Pericardium (tissue), 1 donor: ENCODE data around the genes SLC29A4, ZNF853 and ZNF12.

DNA sequence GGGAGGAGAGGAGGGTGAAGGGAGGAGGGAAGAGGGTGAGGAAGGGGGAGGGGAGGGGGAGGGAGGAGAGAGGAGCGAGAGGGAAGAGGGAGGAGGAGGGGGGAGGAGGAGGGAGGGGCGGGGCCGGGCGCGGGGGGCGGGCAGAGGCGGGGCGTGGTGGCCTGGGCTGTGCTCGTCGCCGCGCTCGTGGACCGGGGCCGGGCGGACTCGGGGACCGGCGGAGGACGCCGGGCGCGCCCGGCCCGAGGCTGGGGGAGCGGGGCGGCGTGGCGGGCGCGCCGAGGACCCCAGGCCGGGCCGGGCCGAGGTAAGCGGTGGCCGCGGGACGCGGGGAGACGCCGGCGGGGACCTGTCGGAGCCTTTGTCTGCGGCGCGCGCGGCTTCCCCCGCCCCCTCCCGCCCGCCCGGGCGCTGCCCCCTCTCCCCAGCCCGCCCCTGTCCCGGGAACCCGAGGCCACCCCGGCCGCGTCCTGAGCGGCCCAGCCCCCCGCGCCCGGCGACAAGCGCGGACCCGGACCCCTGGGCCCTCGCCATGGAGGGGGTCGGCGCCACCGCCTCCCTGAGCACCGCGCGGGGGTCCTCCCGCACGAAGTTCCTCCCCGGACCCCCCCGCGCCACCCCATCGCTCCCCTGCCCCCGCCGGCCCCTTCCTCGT, at the start of gene SLC29A4:
Gene SLC29A4 (plus strand): TSS at position 168 of the 655 bp plus-strand sequence.
- RRBS, result 3% methylated on average over 18 of the region's 84 CpGs

GRCh38 chr7:5304576-5304936, 21.8 kb downstream of the SLC29A4 start:
- RRBS, result no CpG with 5 or more reads among the region's 6 CpGs

- RRBS, result no CpG with 5 or more reads among the region's 12 CpGs
Measured at GRCh38 chr7:5417383-5418363, 6.0 kb downstream of the TNRC18 start.

DNA sequence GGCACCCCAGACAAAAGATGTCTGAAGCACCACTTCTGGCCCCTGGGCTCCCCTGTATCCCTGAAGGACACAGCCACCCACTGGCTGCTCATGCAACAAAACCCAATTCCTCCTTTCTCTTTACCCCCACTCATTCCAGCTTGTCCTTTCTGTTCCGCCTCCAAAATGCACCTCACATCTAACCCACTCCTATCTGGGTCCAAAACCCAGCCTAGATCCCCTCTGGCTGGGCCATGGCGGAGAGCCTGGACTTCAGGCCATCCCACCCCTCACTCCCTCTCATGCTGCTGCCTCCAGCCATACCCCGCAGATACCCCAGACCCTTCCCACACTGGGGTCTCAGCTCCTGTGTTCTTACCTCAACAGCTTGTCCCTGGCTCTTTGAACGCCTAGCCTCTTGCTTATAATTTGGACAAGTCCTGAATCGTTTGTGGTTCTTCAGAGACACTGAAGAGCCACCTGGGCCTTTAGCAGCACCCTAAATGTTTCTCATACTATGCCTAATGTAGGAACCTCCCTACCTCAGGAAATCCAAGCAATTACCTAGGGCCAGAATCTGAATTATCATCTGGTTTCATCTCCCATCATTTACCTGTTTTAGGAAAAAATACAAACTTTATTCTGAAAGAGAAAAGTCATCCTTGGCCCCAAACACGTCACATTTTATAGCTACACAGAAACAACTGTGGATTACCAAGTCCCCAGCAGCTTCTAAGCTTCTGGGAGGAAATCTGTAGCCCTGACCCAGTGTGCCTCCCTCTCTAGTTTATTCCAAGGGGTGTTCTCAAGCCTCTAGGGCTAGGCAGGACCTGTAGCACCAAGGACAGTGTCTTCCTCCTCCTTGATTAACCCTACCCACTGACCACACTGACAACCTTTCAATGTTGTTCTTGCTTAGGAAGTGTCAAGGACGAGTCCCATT, 88.4 kb downstream of the FSCN1 start:
- RRBS, result no CpG with 5 or more reads among the region's 7 CpGs

- RRBS, result no CpG with 5 or more reads among the region's 5 CpGs
Measured at GRCh38 chr7:5703094-5703688, 78.3 kb downstream of the RNF216 start.

DNA sequence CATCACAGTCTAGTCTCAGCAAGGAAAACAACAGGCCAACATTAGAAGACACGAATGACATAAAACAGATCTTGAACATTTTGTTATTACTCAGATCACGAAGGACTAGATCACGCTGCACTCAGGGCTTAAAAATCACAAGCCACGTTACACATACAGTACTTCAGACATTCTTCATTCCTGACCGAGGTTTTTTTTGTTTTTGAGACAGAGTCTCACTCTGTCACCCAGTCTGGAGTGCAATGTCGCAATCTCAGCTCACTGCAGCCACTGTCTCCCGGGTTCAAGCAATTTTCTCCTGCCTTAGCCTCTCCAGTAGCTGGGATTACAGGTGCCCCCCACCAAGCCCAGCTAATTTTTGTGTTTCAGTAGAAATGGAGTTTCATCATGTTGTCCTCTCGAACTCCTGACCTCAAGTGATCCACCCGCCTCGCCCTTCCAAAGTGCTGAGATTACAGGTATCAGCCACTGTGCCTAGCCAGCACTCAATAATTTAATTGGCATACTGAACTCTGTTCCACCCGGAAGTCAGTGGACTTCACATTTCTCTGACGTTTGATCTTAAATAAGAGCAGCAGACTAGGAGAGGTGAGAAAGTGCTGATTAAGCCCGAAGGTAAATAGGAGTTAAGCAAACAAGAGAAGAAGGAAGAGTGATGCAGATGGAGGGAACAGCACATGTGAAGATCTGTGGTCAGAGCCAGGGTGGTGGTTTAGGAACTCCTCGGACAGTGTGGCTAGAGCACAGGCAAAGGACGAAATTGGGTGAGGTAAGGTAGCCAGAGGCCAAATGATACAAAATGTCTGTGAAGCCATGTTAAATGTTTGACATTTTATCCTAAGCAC, 3.5 kb downstream of the AIMP2 start:
- RRBS, result no CpG with 5 or more reads among the region's 15 CpGs

DNA sequence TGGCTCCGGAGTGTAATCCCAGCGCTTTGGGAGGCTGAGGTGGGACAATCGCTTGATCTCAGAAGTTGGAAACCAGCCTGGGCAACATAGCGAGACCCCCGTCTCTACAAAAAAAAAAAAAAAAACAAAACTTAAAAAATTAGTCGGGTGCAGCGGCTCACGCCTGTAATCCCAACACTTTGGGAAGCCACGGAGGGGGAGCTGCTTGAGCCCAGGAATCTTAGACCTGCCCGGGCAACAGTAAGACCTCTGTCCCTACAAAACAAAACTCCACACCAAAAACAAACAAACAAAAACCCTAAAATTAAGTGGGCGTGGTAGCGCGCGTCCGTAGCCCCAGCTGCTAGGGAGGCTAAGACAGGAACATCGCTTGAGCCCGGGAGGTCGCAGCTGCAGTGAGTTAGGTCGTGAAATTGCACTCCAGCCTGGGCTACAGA, 1.1 kb upstream of the USP42 start:
- RRBS, result 94% methylated on average over 1 of the region's 19 CpGs

DNA sequence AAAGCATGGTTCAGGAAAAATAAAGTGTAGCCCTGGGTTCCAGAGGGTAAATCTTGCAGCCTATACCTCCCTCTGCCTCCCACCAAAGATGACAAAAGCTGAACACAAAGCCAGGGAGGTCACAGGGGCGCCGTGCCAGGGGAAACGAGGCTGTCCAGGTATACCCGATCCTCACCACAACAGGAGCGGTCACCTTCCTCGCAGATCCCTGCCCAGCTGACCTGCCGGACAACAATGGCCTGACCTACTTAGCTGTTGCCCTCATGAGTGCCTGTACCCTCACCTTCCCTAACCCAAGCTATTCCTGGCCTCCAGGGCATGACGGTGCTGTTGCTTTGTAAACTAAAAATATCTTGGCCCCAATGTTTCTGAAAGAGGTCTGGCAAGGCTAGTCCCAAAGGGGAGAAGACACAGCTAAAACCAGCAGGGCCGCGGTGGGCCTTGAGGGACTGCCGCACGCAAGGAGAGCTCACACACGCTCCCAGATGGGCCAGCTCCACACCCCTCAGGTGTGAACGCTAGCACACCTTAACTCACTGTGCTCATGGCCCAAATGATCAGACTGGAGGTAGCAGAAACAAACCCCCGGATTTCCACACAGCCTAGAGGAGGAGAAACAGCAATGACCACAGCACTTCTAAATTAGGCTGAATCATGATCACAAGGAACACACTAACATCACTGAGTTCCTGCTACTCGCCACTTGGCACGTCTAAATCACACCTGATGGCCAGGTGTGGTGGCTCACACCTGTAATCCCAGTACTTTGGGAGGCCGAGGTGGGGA, 10.1 kb downstream of the FAM220A start:
- RRBS, result no CpG with 5 or more reads among the region's 18 CpGs

DNA sequence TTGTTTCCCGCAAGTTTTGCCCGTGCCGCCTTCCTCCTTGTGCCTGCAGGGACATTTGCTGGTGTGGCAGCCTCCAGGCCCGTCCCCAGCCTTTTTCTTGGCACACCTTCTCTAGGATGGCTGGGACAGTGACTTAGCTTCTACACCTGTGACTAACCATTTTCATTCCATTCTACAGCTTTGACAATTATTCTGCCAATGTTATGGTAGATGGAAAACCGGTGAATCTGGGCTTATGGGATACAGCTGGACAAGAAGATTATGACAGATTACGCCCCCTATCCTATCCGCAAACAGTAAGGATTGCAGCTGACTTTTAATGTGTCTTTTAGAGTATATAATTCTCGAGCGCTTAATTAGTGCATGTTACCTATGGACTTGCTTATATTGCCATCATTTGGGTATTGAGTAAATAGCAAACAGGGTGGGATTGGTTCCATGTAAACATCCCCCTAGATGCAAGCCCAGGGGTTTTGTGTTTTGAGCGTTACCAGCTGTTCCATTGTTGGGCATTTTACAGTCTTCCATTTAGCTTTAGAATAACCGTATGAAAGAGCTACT, 17.5 kb downstream of the RAC1 start:
- RRBS, result no CpG with 5 or more reads among the region's 11 CpGs

DNA sequence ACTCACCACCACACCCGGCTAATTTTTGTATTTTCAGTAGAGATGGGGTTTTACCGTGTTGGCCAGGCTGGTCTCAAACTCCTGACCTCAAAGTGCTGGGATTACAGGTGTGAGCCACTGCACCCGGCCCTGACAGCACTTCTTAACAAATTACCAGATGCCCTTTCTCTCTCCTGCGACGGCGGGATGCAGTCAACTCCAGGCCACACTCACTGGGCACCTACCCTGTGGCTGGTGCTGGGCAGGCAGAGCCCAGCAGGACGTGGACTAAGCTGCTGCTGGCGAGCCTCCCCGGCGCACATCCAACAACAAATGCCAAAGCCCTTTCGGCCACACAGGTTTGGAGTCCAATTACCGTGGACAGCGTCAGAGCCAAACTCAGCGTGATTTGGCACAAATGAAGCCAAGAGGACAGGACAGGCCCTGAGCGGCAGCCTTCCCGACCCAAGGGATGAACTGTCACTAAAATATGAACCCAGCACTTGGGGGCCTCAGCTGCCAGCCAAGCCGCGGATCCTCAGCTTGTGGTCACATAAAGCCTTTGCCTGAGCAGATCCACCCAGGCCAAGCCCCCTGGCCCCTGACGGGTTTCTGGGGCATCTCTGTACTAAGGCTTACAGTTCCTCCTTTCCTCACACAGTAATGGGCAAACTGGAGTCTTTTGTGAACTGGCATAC, 28.4 kb downstream of the DAGLB start:
- RRBS, result no CpG with 5 or more reads among the region's 19 CpGs

DNA sequence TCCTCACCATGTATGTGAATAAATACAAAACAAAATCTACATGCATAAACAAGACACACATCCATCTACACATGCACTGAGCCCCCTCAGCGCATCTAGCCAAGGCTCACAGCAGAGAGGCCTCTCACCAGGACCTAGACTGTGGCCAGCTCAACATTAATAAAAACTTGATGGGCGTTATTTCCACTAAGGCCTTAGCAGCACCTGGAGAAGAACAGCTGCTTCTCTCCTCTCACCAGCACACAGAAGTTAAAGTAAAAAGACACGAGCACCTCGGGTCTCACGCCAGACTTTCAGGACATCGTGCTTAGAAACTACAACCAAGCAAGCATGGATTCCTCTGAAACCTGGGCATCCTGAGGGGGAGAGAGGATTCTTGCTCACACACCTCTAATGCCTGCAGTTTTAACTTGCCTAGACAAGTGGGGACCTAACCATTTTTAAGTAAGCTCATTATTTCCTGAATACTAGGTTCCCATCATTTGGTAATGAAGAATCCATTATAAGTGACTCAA, 11.8 kb downstream of the KDELR2 start:
- RRBS, result no CpG with 5 or more reads among the region's 6 CpGs

- RRBS, result no CpG with 5 or more reads among the region's 10 CpGs
Measured at GRCh38 chr7:6479036-6479532, 4.9 kb downstream of the KDELR2 start.

- RRBS, result no CpG with 5 or more reads among the region's 23 CpGs
Measured at GRCh38 chr7:6481773-6482982, 1.8 kb downstream of the KDELR2 start.

- RRBS, result 3% methylated on average over 20 of the region's 105 CpGs
Measured at GRCh38 chr7:6614921-6615820, at the start of gene ZNF853. Gene ZNF853 (plus strand): TSS chr7:6615610.

- RRBS, result 3% methylated on average over 29 of the region's 50 CpGs
Measured at GRCh38 chr7:6615821-6616587, 594 bp downstream of the ZNF853 start.

- RRBS, result no CpG with 5 or more reads among the region's 21 CpGs
Measured at GRCh38 chr7:6644200-6644821, 7.2 kb downstream of the ZNF316 start.

DNA sequence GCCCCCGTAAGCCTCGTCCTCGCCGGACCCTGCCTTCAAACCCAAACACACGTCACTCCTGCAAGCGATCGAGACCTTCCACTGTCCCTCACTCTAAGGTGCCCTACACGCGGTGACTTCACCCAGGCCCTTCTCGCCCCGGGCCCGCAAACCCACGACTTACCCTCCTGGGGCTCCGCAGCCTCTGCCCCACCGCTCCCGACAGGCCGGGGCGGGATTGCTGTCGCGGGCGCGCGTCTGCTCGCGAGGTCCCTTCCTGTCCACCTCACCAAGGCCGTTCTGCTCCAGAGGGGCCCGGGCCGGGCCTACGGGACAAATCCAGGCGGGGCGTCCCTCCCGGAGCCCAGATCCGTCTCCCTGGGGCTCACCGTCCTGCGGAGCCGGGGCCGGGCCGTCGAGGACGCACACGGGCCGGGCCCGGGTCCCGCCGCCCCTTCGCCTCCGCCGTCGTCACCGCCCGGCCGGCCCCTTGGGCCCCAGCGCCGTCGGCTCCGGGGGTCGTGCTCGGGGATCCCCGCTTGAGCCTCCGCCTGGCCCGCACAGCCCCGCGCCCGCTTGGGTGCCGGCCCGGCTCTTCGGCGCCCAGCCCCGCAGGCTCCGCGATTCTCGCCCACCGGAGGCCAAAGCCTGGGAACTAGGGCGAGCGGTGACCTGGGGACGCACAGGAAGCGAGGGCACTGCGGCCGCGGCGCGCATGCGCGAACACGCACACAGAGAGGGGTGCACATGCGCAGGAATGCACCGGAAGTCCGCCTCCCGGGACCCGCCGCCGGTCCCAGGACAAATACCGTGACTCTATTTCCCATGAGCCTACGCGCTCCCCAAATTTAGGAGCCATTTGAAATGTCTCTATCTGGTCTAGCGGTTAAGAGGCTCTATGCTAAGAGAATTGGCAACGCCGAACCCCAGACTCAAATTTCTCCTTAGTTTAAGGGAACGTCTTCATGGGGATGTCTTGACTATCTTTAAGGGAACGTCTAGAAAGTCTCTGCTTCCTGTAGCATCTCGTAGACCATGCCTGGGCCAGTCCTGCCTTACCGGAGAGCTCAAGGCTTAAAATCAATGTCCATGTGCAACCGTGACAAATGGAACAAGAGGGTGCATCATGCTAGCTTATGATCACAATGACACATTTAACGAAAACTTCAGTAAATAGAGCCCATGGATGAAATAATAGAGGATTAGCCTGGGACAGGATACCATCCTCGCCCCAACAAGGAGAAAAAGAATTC, at the start of gene ZNF12:
Gene ZNF12 (minus strand): TSS at position 679 of the 1,232 bp plus-strand sequence.
- RRBS, result 2% methylated on average over 33 of the region's 105 CpGs

DNA sequence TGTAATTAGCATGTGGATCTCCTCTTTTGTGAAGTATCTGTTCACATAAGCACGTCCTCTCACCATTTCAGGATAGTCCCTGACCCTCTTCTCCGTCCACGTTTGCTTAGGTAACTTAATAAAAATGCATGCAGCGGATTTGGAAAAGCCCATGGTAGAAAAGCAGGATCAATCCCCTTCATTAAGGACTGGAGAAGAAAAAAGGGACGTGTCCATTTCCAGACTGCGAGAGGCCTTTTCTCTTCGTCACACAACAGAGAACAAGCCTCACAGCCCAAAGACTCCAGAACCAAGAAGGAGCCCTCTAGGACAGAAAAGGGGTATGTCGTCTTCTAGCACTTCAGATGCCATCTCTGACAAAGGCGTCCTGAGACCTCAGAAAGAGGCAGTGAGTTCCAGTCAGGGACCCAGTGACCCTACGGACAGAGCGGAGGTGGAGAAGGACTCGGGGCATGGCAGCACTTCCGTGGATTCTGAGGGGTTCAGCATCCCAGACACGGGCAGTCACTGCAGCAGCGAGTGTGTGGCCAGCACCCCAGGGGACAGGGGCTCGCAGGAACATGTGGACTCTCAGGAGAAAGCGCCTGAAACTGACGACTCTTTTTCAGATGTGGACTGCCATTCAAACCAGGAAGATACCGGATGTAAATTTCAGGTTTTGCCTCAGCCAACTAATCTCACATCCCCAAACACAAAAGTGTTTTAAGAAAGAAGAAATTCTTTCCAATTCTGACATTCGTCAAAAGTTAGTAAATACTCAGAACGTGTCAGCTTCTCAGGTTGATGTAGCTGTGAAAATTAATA, 16.7 kb upstream of the RSPH10B2 start:
- RRBS, result no CpG with 5 or more reads among the region's 21 CpGs

- RRBS, result no CpG with 5 or more reads among the region's 9 CpGs
Measured at GRCh38 chr7:7321479-7322162, 139.3 kb downstream of the C1GALT1 start.

DNA sequence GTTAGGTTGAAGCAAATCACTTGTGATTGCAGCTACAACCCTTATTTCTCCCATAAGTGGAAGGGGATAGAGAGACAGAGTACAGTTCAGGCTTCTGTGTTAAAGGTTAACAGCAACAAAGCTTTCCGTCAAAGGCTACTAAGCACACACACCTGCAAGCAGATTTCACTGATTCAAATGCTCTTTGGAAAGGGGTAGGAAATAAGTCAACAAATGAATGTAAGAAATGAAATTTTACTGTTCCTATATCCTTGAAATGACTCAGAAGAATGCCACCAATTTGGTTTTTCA, 120.6 kb downstream of the COL28A1 start:
- RRBS, result no CpG with 5 or more reads among the region's 1 CpG